Placental epithelial cell (primary cell): ENCODE measurements around a stretch of chr4.

DNA sequence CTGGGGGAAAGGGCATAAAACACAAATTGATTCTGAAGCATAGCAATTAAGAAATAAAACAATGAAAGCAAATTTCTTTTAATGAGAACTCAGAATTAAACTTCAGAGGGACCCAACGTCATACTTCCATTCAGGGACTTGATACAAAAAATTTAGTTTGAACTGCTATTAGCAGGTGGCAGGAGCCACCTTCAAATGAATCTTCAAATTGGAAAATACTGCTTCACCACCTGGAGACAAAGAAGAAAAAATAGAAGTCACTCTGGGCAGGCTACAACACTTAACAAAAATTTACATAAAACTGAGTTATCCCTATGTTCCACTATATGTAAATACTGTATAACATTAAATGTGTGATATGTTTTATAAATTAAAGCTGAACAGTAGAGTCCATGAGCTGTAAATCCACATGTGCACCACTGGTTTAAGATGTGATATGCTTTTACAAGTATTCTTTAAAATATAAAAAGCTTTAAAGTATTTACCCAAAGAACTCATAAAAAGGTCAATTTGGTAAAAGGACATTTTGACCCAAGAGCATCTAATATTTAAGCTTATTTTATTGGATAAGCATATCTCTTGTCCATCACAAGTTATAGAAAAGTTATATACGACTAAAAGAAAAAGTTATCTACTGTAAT lies 19.7 kb downstream of the HNRNPD start:
- CAGE, long polyA plus RNA: no peak

GRCh38 chr4:82358193-82359022 lies 15.4 kb downstream of the HNRNPD start:
- CAGE, long polyA plus RNA: no peak

DNA sequence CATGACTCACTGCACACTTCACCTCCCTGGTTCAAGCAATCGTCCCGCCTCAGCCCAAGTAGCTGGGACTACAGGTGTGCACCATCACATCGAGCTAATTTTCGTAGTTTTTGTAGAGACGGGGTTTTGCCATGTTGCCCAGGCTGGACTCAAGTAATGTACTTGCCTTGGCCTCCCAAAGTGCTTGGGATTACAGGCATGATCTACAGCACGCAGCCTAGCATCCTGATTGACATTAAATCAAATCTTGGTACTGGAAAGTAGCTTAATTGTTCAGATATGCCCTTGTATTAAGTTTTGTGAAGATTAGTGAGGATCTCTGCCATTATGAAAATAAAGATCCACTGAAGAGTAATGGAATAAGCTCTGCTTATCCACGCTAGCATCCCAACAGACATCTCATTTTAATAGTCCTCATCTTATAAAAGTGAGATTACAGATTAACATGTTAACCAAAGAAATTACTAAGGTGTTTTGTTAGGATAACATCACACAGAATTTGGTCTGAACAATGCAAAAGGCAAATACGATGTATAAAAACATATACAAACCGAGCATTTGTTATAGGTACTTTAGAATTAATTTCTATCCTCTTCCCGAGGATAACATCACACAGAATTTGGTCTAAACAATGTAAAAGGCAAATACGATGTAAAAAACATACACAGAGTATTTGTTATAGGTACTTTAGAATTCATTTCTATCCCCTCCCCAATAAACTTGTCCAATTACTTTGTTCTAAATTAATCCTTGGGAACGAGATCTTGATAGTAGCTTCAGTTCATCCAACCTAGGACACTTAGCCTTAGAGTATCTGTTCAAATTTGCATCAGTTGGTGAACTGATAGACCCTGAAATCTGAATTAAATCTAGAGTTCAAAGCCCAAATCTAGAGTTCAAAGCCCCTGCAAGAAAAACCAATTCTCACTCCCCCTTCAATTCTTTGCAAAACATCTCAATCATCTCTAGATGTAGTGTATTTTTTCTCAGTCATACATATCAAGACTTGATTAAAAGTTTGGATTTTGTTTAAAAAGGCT lies 7.8 kb downstream of the HNRNPDL start:
- CAGE, long polyA plus RNA: no peak

GRCh38 chr4:82557316-82557600 lies 4.5 kb downstream of the TMEM150C start:
- CAGE, long polyA plus RNA: no peak

DNA sequence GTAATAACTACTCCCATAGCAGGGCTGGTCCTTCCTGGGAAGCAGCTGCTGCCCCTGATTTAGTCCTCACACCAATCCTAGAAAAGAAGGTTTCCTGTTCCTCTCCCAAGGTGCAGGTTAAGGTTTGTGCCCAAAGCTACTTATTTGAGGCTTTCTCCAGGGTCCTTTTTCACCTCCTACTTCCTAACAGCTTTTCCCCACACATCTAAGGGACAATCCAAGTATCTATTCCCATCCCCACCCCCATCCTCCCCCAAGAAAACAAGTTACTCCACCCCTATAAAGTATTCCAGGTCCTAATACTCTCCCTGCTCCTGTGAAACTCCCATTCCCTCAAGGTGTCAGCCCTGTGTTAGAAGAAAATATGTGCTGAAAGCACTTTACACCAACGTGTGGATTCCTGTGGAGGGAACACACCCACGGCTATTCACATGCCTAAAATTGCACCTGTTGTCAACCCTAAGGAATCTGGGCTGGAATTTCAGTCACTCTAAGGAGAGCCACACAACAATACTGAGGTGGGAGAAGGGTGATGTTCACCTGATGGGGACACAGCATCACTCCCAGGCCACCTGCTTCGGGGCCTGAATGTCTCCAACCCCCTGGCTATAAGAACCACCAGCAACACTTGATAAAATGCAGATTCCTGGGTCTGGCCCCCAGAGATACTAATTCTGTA lies 16.1 kb downstream of the SCD5 start:
- CAGE, long polyA plus RNA: no peak

DNA sequence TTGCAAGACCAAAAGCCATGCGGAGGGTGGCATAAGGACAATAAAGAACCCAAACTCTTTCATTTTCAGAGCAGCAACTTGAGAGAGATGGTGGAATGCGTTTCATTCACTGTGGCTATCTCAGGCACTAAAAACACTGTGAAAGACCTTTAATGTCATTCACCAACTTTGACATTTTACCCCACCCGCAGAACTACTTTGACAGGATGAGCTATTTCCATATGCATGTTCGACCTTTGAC lies 351 bp upstream of the LIN54 start:
- CAGE, long polyA plus RNA: no peak

GRCh38 chr4:83455079-83455694 lies 436 bp downstream of the HELQ start:
- CAGE, long polyA plus RNA: no peak

DNA sequence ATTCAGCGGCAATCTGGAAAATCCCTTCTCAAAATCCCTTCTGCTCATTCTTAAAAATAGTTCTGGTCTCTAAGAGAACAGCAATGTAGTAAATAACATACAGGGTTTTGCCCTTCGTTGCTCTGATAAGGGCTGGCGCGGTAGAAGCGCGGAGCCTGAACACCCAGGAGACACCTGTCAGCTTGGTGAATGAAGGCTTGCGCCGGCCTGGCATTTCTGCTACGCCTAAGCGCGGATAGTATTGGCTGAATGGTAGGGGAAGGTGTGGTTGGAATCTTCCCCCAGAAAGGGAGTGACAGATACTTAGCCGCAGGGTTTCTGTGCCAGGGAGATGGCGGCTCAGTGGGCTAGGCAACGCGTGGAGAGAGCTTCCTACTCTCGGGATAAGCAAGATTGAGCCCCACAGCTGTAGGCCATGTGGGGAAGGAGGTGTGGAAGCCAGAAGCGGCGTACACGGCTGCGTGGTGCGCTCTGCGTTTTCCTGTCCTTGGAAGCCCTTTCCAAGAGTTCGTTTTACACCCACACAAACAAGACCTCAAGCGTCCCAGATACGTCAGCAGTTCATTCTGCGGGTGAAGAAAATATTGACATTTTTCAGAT lies 490 bp upstream of the GPAT3 start:
- CAGE, long polyA plus RNA: no peak

DNA sequence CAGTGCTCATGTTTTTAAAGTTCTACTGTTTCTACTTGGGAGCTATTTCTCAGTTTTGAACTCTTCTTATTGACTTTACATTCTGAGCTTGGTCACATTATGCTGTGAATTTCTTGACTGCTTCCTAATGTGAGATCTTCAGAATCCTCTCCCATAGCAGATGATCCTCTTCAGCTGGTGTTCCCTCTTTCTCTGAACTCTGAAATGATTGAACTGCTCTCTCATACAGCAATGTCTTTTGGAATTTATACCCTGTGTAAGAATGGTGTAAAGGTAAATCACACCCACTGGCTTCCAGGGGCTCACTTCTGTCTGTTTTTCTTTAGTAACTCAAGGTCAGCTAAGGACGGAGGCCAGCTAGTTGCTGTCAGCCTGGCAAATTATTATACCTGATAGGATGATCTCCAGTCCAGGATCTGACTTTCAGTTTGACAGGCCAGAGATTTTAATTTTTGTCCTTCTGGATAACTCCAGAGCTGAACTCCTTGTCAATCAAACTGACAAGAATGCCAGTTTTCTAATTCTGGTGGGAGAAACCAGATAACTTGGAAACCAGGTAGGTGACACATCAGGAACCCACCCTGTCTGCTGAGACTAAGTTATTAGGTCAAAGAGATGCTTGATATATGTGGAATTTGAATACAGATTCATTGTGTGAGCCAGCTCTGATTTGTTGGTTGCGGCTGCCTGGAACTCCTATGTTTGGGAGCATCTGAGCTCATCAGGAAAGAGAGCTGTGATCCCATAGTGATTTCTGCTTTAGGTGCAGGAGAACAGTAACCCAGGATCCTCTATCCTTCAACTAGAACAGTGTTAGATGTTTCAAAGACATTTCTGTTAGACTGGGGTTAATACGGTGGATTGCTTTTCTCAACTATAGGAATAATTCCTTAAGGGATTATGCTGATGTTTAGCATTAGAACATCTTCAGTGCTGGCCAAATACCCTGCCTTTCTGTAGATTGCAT lies 2.7 kb downstream of the GPAT3 start:
- CAGE, long polyA plus RNA: no peak

DNA sequence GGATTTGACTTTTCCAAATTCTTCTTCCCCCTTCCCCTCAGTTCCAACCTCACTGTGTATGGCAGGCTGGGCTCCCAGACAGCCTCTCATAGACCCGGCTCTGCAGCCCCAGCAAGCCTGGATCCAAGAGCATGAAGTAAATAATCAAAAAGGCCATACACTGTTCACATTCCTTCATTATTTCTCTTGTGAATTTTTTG lies 446.7 kb downstream of the NKX6-1 start:
- CAGE, long polyA plus RNA: no peak

DNA sequence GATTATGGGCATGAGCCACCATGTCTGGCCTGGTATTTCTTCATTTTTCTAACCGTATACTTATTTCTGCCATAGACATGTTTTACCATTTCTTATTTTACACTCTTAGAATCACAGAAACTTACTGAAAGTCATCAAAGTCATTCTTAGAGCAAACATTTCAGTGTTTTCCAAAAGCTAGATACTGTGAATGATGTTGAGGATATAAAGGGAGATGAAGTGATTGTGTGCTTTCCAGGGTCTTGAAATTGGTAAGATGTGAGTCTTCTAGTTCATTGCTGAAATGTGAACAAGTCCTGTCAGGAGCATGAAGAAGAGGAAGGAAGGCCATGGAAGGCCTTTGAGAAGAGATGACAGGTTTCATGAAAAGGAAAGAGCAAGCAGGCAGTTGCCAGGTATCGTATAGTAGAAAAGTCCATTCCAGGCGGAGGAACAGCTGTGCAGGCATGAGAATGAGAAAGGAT lies 42.2 kb downstream of the CDS1 start:
- CAGE, long polyA plus RNA: no peak

DNA sequence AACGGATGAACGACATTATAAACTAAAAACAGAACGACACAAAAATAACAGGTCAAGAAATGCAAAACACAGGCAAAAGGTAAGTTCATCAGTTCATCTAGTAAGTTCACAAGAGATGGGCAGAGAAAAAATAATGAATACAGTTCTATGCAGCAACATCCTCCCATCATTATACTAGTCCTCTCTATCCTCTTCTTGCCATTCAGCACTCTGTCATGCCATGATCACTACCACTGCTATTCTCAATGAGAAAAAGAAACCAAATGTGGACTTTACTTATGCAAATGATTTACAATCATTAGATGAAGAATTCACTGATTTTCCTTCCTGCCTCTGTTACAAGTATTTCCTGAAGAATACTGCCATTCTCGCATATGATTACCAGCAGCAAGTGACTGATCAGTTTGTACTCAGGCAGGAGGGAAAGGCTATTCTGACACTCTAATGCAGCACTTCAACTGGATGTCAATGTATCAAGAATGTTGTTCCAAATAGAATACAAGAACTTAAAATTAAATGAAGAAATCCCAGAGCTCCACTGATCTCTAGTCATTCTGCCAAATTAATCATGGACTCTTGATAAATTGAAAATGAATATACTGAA lies 50.3 kb downstream of the WDFY3 start:
- CAGE, long polyA plus RNA: no peak

- CAGE, long polyA plus RNA: no peak
Measured at GRCh38 chr4:85702023-85702483, 227.1 kb downstream of the ARHGAP24 start.

DNA sequence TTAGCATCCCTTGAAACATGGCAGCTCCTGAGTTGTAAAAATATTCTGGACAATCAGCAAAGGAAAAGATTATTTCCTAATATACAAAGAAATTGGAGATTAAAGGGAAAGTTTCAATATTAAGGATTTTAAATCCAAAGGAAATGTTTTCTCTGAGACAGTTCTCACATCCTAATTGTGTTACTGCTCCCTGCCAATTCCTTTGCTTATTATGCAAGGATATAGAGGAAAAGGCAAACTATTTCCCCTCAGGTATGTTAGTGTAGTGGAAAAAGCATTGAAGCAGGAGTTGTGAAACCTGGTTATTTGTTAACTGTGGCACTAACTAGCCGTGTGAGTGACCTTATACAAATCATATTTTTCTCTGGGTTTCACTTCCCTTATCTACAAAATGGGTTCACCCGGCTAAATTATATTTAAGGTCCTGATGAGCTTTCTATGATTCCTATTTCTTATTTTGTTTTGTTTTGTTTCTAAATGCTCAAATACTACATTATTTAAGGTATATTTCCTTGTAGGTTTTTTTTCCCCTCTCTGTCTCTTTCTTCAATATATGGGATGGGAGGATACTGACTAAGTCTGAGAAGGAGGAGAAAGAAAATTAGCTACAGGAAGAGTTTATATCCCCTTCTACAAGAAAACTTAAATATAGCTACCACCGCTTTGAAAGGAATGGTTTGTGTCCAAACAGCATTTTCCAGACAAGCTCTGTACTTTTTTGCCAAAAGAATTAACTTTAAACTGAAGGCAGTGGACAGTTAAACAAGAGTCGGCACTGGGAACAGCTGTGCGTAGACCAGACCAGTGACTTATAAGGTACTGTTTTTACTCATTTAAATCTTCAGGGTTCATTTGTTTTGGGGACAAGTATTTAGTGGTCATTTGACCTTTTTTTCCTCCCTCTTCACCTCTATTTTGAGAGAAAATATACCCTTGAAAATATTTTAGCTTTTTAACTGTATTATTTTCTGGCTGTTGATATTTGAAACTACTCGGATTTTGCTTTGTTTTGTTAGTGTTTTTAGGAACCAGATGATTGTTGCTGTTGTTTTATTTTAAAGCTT lies 303.5 kb downstream of the ARHGAP24 start:
- CAGE, long polyA plus RNA: no peak

GRCh38 chr4:85823153-85823621 lies 348.2 kb downstream of the ARHGAP24 start:
- CAGE, long polyA plus RNA: no peak

GRCh38 chr4:85929904-85930348 lies 429.9 kb downstream of the MAPK10 start:
- CAGE, long polyA plus RNA: no peak

DNA sequence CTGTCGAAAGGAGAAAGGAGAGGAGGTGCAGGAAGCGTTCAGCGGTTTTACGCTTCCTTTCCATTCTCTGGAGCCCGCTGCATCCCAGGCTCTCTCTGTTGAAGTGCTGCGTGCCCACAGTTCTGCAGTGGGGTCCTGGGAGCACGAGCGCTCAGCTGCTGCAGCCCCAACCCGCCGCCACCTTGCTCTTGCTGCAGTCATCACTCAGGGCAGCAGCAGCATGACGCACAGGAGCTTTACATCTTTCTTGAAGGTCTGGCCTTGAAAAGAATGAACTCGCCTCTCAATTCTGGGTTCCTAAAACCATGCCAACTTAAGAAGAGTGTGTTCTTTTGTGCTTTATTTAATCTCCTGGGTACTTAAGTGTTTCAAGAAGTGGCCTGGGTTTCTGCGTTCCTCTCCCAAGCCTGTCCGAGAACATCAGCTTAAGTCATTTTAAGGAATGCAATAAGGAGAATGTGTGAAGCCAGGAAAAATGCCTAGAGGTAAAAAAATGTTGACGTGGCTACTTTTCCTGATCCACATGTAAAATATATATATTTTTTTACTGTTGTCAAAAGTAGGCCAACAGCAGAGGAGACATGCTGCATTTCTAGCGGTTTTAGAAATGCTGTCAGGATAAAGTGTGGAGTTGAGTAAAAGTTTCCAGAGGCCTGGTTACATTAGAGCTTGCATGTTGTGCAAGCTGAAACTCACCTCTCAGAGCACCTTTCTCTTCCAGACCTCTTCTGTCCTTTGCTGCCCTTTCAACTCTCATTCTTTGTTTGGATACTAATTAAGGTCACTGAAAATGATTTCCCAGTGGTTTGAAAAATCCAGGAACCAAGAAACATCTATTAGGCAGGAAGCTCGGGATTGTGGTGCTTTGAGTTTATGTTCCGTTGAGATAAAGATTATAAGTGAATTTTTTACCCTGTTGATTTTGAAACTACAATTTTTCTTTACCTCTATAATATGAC lies 426.8 kb downstream of the MAPK10 start:
- CAGE, long polyA plus RNA: no peak

GRCh38 chr4:86331335-86331952 lies 28.4 kb downstream of the MAPK10 start:
- CAGE, long polyA plus RNA: no peak

GRCh38 chr4:86896482-86896748 lies 4.2 kb upstream of the C4orf36 start:
- CAGE, long polyA plus RNA: no peak

- CAGE, long polyA plus RNA: no peak
Measured at GRCh38 chr4:86911126-86911398, 18.8 kb upstream of the C4orf36 start.